NCI-H460 (cell line): ENCODE data around the genes ACTR3C, ZNF775, GIMAP8, GIMAP7 and GIMAP6.

GRCh38 chr7:148982594-148983287 lies 45.6 kb downstream of the PDIA4 start:
RAMPAGE:
- cytosol, long total RNA, result no peak
- long total RNA, result no peak
- nucleus, long total RNA, result no peak

DNA sequence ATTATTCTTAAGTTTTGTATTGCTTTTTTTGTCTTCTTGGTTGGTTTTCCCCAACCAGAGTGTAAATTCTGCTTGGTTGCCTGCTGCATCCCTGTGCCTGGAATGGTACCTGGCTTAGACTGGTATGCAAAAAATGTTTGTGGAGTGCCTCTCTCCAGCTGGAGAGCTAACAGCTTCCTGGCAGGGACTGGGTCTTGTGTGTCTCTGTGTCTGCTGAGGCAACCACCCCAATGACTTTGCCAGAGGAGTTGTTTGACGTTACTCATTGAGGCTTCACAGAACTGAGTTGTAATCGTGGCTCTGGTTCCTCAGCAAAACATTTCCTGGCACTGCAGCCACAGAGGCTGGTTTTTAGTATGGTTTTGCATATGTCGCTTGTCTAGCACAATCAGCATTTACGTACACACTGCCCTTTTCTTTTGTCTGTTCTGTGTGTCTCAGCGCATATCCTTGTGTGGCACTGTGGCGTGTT lies 7.4 kb downstream of the ZNF282 start:
RAMPAGE:
- cytosol, long total RNA, result no peak
- long total RNA, result no peak
- nucleus, long total RNA, result no peak

RAMPAGE:
- cytosol, long total RNA, result no peak
- long total RNA, result no peak
- nucleus, long total RNA, result no peak
Observed at GRCh38 chr7:149250146-149250565, 10.7 kb downstream of the ZNF212 start.

DNA sequence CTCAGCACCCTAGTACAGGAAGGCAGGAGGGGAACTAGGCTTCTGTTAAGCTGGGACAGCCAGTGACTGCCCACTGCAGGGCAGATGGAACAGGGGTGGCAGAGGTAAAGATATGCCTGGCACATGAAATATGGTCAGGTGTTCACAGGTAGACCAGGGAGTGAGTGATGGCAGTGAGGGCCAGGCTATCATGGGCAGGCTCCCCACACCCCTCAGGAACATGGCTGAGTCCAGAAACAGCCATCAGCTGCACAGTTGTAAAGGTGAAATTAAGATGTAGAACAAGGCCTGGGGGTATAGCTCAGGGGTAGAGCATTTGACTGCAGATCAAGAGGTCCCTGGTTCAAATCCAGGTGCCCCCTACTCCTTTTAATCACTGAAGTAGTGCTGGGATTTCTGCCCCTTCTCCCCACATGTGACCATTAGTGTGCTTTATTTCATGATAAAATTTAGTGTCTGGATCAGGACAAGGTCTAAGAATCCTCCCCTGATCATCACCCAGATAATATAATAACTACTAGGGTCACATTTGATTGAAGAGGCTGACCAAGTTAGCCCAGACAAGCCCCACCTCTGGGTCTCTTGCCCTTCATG lies 68.9 kb downstream of the ZNF783 start:
RAMPAGE:
- cytosol, long total RNA, result no peak
- long total RNA, result no peak
- nucleus, long total RNA, result no peak

RAMPAGE:
- cytosol, long total RNA, result no peak
- long total RNA, result no peak
- nucleus, long total RNA, result no peak
Observed at GRCh38 chr7:149369568-149370052, 91.3 kb downstream of the ZNF777 start.

DNA sequence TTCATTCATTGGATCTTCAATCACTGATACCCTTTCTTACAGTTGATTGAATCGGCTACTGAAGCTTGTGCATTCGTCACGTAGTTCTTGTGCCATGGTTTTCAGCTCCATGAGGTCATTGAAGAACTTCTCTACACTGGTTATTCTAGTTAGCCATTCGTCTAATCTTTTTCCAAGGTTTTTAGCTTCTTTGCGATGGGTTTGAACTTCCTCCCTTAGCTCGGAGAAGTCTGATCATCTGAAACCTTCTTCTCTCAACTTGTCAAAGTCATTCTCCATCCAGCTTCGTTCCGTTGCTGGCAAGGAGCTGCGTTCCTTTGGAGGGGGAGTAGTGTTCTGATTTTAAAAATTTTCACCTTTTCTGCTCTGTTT lies 80.9 kb upstream of the ZNF746 start:
RAMPAGE:
- cytosol, long total RNA, result no peak
- long total RNA, result no peak
- nucleus, long total RNA, result no peak

RAMPAGE:
- cytosol, long total RNA, result no peak
- long total RNA, result no peak
- nucleus, long total RNA, result no peak
Observed at GRCh38 chr7:149607648-149608919, 106.7 kb upstream of the KRBA1 start.

DNA sequence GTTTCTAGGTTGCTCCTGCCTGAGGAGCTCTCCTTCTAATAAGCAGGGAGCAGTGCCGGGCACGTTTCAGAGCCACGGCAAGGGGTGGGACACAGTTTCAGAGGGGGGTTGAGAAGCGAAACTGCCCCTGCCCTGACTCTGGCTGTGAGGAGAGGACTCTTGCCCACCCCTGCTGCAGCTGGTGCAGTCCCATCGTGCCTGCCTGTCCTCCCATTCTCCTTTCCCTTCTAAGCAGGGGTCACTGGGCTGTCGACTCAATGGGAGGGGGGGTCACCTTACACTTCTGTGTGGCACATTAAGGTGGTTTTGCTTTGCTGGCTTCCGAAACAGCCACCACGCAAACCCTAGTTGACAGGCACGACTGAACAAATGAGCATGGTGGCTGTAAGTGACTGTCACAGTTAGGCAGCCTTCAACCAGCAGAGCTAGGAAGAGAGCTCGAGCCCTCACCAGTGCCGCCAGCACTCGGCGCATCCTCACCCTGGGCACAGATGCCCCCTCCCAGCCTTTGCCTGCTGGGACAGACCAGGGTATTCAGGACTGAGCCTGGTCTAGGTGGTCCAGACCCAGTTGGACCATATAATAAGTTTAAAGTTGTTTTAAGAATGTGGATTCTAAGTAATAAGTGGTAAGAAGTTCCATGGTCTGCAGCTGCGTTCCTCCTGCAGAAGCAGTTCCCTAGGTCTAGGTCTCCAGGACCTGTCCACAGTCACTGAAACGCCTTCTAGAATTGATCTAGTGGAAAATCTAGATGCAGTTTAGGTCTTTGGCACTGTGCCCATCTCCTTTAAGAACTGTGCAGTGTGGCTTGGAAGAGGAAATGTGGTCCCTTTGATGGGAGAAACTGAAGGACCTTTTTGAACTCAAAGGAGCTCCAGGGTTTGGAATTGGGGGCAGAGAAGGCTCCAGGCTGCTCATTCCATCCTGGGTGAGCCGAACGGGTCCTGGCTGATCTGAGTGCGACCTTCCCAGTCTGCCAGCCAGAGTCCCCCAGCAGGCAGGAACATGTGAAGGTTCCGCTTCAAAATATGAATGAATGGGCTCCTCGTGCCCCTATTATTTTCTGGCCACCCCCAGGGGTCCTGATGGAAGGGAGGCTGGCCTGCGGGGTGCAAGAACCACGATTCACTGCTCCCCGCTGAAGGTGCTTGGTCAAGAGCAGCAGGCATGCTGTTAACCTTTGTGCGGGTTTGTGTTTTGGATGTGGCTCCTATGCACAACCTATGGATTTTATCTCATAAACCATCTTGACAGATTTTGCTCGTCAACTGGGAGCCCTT lies 21.5 kb downstream of the KRBA1 start:
RAMPAGE:
- cytosol, long total RNA, result no peak
- long total RNA, result no peak
- nucleus, long total RNA, result no peak

DNA sequence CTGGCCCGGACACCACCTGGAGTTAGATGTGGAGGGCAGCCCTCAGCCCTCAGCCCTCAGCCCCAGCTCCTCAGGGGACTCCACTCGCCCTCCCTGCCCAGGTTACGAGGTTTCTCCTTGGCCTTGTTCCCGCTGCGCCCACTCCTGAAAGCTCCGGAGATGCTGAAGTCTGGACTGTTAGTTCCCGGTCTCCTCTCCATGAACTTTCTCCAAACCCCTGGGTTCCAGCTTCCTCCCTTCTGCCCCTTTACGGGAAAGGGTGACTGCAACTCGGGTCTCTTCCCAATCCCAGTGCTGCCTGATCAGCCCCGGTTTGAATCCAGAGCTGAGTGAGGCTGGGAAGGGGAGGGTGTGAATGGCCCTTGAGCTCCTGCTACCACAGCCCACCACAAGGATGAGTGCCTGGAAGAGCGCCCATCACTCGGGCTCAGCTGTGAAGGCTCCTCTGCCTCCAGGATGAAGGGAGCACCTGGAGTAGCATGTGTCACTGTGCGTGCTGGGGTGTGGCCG lies 824 bp upstream of the ZNF467 start:
RAMPAGE:
- cytosol, long total RNA, result no peak
- long total RNA, result no peak
- nucleus, long total RNA, result no peak

RAMPAGE:
- cytosol, long total RNA, result no peak
- long total RNA, result no peak
- nucleus, long total RNA, result no peak
Observed at GRCh38 chr7:149774816-149775171, 1.4 kb upstream of the ZNF467 start.

RAMPAGE:
- cytosol, long total RNA, result no peak
- long total RNA, result no peak
- nucleus, long total RNA, result no peak
Observed at GRCh38 chr7:149790084-149790645, 16.8 kb upstream of the ZNF467 start.

RAMPAGE:
- cytosol, long total RNA, result no peak
- long total RNA, result no peak
- nucleus, long total RNA, result no peak
Observed at GRCh38 chr7:150312845-150313647, 10.1 kb upstream of the LRRC61 start.

DNA sequence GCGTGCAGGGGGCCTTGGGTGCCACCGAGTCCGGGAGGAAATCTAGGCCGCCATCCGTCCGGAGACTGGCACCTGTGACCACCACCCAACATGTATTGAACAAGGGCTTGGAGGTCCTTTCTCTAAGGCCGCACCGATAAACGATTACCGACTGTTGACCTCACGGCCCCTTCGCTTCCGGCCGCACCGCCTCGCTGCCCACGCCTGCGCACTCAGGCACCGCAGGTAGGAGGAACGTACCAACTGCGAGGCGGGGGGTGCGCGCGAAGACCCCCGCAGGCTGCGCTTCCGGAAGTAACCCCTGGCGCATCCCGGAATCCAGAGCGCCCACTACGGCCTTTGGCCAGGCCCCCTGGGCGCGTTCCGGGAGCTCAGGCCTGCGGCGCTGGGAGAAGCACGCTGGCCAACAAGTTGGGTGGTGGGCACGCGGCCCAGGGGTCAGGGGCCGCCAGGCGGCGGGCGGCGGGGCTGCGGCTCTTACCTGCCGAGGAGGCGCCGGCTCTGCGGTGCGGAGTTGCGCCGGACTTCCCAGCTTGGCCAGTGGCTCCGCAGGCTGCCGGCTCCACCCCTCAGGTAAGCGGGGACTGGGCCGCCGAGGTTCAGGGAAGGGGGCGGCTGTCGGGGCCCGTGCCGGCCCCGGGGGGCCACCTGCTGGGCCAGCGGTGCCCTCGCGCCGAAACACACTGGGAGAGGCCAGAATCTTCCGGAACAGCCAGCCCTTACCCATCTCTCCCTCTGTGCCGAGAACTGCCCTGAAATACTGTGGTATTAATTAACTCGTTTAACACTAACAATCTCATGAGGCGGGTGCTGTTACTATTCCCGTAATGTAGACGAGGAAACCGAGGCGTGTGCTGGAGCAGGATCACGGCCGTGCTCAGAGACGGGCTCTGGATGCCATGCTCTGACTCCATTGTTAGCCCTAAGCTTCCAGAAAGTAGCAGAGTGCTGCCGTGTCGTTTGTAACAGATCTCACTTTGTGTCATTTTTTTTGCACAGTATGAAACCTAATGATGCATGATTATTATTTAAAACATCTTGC lies at the start of gene ACTR3C:
Gene ACTR3C (minus strand): TSS at position 558 of the 1,042 bp plus-strand sequence.
RAMPAGE:
- cytosol, long total RNA, result no peak
- long total RNA, result no peak
- nucleus, long total RNA, result no peak

RAMPAGE:
- cytosol, long total RNA, result no peak
- long total RNA, result no peak
- nucleus, long total RNA, result no peak
Observed at GRCh38 chr7:150336809-150337034, 4.7 kb downstream of the RARRES2 start.

GRCh38 chr7:150340076-150341367 lies 907 bp downstream of the RARRES2 start:
RAMPAGE:
- cytosol, long total RNA, result no peak
- long total RNA, result no peak
- nucleus, long total RNA, result no peak

GRCh38 chr7:150379202-150379741 lies at the start of gene ZNF775:
TSS of gene ZNF775 (plus strand) at chr7:150379330.
RAMPAGE:
- cytosol, long total RNA, result no peak
- long total RNA, result no peak
- nucleus, long total RNA, result no peak

RAMPAGE:
- cytosol, long total RNA, result no peak
- long total RNA, result no peak
- nucleus, long total RNA, result no peak
Observed at GRCh38 chr7:150399455-150400544, 5.7 kb upstream of the ENSG00000284691 start.

DNA sequence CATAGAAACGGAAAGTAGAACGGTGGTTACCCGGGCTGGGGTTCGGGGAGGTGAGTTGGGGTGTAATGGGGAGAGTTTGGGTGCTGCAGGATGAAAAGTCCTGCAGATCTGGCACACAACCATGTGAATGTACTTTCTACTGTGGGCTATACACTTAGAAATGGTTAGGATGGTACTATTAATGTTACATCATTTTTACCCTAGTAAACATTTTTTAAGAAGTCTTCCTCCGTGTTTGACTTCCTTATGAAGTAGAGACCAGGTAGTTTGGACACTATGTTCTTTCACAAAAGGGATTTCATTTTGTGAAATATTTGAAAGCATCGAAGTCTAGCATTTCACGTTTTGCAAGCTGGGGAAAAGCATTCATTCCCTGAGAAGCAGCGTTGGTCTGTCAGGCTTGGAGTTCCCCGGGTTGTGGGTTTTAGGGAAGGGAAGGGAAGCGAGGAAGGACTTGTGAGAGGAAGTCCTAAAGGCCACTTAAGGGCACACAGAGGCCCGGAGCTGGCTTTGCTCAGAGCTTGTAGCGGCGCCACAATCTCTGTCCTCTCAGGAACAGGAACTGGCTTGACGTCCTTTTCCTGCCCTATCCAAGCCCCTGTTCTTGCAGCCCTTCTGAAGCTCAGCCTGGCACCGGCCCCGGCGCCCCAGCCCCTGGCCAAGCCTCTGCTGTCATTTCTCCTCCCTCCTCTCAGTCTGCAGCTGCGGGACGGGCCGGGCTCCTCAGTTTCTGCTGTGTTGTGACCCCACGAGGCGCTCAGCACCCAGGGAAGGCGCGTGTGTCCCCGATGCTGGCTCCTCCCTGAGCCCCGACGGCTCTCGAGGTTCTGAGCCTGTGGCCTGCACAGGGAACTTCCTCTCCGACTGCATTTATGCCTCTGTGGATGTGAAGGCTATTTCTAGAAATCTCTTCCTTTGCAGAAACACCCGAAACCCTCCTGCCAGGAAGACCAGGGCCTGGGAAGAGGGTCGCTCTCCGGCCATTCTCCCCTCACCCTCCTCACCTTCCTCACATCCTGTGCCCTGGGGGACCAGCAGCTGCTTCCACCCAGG lies at the start of gene GIMAP8:
Gene GIMAP8 (plus strand): TSS at position 507 of the 1,053 bp plus-strand sequence.
RAMPAGE:
- cytosol, long total RNA, result no peak
- long total RNA, result no peak
- nucleus, long total RNA, result no peak

RAMPAGE:
- cytosol, long total RNA, result no peak
- long total RNA, result no peak
- nucleus, long total RNA, result no peak
Observed at GRCh38 chr7:150514716-150515561, at the start of gene GIMAP7. TSS of gene GIMAP7 (plus strand) at chr7:150514872.

DNA sequence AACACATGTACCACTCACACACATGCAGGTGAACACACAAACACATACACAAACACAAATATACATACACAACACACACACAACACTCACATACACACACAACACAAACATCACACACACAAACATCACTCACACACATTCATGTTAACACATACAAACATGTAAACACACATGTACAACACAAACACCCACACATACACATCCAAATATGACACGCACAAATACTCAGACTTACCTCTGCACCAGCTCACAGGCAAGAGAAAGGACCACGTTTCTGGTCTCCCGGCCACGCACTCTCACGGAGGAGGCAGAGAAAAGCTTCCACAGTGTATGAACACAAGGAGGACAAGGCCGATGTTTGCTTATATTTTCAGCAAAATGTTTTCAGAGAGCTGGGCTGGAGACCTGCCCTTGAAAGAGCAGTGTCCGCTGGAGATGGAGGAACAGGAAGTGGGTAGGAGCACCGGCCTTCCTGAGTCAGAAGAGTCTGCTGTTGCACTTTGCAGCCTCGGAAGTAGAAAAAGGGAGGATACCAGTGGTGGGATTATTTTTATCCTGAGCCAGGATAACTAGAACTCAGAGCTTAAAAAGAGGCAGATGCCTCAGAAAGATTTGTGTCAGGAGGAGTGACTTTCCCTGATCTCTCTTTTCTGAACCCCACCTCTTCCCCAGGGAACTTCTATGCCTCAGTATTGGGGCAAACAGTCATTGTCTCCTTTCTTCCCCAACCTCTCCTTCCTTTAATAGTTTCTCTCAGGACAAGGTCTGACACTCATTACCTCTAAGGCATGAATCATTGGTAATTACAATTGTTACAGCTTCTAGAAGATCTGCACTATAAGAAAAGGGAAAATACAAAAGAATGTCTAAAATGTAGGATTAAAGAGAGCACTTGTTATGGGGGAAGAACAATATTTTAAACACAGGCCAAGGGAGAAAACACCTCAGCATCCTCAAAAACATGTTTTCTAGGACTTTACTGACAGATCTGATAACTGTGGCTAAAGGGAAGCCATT lies at the start of gene GIMAP6:
Gene GIMAP6 (minus strand): TSS at position 452 of the 1,017 bp plus-strand sequence.
RAMPAGE:
- cytosol, long total RNA, result no peak
- long total RNA, result no peak
- nucleus, long total RNA, result no peak